Body of pancreas (tissue), 2 donors: ENCODE data around the genes PRPS1, NCBP2L, PSMD10, NXT2, KCNE5 and RTL9.

GRCh38 chrX:106966346-106967037, 33.5 kb downstream of the MORC4 start:
- PRO-cap: no peak
- RAMPAGE, long total RNA, 2 experiments: no peak in any of the 2 experiments

- PRO-cap: no peak
- RAMPAGE, long total RNA, 2 experiments: no peak in any of the 2 experiments
Measured at GRCh38 chrX:107272099-107272646, 65.8 kb downstream of the DNAAF6 start.

GRCh38 chrX:107364198-107364748, 85.2 kb upstream of the FRMPD3 start:
- PRO-cap: no peak
- RAMPAGE, long total RNA, 2 experiments: no peak in any of the 2 experiments

GRCh38 chrX:107627908-107628640, at the start of gene PRPS1:
TSS of gene PRPS1 (plus strand) at chrX:107628510.
- PRO-cap: bidirectional peak, plus-strand start at chrX:107628515, minus-strand start at chrX:107628276
- RAMPAGE, long total RNA, 2 experiments: start-site peak on the plus strand in 2 of 2 experiments, at chrX:107628498-107628517 at its widest, 62 to 103 reads per replicate

DNA sequence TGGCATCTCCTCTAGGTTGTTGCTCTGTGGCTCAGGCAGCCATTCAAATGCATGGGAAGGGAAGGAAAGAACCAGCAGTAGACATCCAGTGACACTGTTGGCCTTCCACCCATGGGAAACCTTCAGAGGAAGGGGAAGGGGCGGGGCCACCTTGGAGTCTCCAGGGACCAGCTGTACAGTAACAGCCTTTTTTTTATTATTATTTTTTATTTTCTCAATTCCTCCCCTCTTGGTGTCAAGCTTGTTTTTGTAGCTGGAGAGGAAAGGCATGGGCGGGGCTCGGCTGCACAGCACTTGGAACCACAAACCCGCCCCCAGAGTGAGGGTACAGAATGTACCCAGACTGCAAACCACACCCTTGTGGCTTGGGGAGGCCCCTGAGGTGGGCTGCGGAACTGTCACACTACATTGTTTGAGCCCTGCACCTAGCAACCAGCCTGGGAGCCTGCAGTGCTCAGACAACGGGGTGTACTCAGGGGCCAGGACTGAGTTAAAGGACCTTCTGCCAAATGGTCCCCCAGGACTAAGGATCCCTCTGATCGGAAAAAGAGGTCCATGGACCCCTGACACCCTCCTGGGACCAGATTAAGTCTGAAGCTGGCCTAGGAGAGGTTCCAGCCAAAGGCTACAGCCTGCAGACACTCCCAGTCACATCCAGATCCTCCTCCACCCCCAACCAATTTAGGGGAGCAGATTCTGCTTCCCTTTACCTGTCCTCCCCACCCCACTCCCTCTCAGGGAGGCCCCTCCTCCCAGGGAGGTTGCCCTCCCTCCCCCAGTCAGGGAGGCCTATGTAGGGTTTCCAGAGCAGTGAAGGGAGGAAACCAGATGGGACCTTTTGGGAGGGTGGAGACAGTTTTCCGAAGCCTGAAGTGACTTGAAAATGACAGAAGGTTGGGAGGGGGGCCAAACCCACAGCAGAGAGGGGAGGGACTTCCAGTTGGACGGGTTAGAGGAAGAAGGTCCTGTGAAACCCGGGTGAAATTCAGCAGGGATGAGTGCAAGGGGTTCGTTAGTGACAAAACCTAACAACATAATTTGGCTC, 45.9 kb downstream of the PRPS1 start:
- PRO-cap: unidirectional peak, plus-strand start at position 475 of the sequence; bidirectional peak, plus-strand start at position 952 of the sequence, minus-strand start at position 835 of the sequence
- RAMPAGE, long total RNA, 2 experiments: no peak in any of the 2 experiments

DNA sequence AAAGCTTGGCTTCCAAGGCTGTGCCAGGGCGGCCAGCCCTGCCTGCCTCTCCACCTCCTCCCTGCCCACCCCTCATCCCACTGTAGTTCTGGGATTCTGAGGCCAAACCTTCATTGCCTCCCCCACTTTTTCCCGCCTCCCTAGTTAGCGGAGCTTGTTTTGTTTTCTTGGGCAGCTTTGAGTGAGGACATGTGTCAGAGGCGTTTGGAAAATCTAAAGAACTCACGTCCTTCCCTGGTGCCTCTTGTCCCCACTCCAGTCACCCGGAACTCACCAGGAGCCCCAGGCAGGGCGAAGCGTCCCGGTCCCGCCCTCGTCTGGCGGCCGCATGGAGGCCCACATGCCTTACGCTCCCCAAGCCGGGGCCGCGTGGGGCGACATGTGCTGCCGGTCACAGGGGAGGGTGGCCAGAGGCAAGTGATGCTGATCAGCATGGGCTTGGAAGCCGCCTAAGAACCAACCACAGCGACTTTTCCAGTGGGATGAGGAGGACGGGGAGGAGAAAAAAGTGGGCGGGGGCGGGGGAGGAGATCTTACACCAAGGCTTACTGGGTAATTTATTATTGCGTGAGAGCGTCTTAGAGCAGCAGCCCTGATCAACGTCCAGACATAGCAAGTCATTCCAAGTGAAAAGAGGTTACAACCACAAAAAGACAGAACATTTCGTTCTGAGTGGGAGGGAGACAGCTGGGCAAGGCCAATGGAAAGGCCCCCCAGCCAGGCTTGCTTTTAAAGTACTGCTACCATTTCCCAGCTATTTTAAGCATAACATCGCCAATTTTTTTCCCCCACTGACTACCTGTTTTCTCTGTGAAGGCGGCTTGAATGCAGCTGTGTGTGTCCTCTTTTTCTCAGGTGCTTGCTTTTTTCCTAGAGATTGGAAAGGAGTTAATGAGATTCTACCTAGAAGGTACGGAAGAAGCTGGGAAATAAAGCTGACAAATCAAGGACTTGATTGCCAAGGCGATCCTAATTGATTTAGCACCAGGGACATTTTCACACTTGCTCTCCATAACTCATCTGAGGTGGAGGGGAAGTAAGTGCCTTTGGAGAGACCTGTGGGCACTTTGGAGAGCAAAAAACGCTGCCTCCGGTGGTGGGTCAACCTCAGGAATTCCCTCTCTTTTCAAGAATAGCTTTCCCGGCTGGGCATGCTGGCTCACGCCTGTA, 48.6 kb downstream of the PRPS1 start:
- PRO-cap: bidirectional peak, plus-strand start at position 586 of the sequence, minus-strand start at position 319 of the sequence
- RAMPAGE, long total RNA, 2 experiments: start-site peak on the minus strand in 2 of 2 experiments, centred at positions 408 to 454 of the sequence, 17 to 21 reads per replicate

GRCh38 chrX:107712158-107712508, 63.5 kb downstream of the TSC22D3 start:
- PRO-cap: no peak
- RAMPAGE, long total RNA, 2 experiments: no peak in any of the 2 experiments

DNA sequence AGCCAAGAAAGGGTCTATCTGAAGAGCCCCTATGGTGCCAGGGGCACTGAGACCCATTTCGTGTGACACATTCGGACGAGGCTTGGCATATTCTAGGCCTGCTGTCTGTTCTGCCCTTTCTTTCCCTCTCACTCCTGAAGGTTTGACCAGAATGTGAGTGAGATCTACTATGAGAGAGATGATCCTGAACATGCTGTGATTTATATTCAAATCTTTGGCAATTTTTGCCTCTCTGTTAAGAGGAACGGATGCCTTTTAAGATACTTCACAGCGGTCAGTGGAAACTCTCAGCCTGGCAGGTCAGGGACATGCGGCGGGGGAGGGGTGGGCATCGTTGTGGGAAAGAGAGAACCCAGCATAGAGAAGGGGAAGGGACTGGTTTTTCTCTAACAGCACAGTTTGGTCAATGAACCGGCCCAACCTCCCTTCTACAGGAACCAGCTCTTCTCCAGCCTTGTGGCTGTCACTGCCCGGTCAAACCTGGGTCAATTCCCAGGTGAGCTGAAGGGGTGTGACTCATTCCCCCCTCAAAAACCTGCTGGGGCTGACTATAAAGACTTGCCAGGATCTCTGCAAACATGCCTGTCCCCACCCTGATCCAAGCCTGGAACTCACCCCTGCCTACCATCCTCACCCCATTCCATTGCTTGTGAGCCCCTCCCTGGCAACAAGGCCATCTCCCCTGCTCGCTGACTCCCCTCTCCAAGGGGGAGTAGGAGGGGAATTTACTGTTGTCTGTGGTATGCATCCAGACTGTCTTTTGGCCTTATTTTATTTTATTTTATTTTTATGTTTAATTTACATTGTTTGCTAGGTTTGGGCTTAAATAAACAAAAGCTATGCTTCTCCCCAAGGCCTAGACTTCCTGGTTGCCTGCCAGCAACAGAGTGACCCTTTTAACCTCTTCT, 49.8 kb downstream of the TSC22D3 start:
- PRO-cap: no peak
- RAMPAGE, long total RNA, 2 experiments: no peak in any of the 2 experiments

- PRO-cap: no peak
- RAMPAGE, long total RNA, 2 experiments: no peak in any of the 2 experiments
Measured at GRCh38 chrX:107777642-107777956, at the start of gene NCBP2L. TSS of gene NCBP2L (plus strand) at chrX:107777733.

DNA sequence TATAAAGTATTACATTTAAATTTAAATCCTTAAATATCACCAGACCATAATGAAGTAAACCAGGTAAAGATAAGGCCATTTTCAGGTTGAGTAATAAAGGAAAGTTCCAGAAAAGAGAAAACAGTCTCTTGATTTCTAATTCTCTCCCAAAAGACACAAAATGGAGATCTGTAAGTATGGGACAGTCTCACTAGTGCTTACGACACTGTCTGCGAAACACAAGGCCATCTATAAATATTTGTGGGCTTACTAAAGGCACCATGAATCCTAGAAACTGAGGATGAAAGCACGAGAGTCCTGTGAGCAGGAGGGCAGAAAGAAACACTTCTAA, 943 bp downstream of the PSMD10 start:
- PRO-cap: no peak
- RAMPAGE, long total RNA, 2 experiments: no peak in any of the 2 experiments

GRCh38 chrX:108090863-108091937, at the start of gene PSMD10:
TSS of gene PSMD10 (minus strand) at chrX:108091542.
- PRO-cap: bidirectional peak, plus-strand start at chrX:108091829, minus-strand start at chrX:108091576
- RAMPAGE, long total RNA, 2 experiments: start-site peak on the plus strand in 2 of 2 experiments, at chrX:108091759-108091818 at its widest, 100 to 131 reads per replicate; start-site peak on the minus strand in 2 of 2 experiments, at chrX:108091534-108091588 at its widest, 26 to 51 reads per replicate

DNA sequence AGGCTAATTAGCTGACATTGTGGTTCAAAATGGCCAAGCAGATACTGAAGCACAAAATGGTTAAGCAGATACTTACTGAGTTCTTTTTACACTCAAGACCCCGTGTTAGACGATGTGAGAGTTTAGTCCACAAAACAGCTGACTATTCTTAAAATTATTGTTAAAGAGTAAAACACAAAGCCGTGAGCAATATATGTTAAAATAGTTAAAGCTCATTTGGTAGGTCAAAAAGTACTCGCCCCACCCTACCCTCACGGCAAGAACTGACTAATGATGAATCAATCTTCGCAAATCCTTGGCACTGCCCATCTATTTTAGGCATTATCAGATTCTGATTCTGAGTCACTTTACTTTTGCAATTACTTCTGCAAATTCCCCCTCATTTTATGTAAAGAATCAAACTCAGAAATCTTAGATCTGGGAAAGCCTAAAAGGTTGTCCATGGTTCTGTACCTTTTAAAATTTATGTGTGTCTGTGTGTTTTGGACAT, 40.3 kb downstream of the COL4A6 start:
- PRO-cap: no peak
- RAMPAGE, long total RNA, 2 experiments: no peak in any of the 2 experiments

DNA sequence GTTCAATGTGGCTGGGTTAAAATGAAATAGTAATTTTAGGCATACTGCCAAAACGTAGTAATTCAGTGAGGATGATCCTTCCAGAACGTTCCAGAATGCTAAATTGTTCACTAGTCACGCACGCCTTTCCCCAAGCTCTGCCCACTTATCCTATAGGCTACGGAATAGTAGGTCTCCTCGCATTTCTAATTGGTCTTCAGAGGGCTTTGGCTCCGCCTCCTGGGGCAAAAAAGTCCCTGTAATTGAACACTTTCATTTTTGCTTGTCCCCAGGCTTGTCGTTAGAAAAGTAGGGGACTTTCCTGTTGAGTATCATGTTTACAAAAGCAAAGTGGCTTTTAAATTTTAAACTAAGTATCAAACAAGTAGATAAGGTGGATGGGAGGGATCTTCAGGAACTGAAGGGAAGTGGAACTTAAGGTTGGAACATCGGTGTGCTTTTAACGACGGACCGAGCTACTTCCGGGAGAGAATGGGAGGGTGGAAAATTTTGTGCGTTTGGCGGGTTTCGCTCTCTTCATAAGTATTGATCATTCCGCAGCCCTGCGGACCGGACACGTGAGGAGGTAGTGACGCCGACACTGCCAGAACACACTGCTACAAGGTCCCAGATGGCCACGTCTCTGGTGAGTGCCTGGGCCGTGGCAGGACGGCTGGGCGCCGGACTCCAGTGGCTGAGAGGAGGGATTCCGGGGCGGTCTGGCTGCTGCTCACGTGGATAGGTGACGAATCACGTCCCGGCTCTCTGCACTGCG, at the start of gene NXT2:
Gene NXT2 (plus strand): TSS at position 448 of the 754 bp plus-strand sequence.
- PRO-cap: bidirectional peak, plus-strand start at position 442 of the sequence, minus-strand start at position 139 of the sequence; bidirectional peak, plus-strand start outside the sequence, minus-strand start at position 671 of the sequence
- RAMPAGE, long total RNA, 2 experiments: start-site peak on the plus strand in 2 of 2 experiments, centred at positions 455 to 457 of the sequence, 9 to 26 reads per replicate

DNA sequence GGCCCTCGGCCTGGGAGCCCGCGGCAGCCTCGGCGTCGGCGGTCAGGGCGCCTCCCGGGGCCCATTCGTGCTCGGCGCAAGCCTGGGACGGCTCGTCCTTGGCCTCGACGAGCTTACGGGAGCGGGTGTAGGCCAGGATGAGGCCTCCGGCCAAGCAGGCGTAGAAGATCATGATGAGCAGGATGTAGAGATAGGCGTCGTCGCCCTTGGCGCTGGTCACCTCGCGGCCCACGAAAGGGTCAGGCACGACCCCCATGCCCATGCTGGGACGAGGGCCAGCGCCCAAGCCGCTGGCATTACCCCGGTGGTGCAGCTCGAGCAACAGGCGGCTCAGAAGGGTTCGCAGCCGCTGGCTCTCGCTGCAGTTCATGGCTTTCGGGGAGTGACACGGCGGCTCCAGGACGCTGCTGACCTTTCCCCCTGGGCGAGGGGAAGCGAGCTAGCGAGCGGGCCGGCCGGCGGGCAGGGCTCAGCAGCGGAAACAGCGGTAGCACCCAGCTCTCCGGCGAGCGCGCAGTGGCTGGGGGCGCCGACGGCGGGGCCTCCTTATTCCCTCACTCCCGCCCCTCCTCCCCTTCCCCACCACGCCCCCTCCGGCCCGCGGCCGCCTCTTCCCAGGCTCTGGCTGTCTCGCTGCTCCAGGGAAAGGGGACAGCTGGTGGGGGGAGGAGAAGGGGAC, at the start of gene KCNE5:
Gene KCNE5 (minus strand): TSS at position 522 of the 679 bp plus-strand sequence.
- PRO-cap: no peak
- RAMPAGE, long total RNA, 2 experiments: no peak in any of the 2 experiments

DNA sequence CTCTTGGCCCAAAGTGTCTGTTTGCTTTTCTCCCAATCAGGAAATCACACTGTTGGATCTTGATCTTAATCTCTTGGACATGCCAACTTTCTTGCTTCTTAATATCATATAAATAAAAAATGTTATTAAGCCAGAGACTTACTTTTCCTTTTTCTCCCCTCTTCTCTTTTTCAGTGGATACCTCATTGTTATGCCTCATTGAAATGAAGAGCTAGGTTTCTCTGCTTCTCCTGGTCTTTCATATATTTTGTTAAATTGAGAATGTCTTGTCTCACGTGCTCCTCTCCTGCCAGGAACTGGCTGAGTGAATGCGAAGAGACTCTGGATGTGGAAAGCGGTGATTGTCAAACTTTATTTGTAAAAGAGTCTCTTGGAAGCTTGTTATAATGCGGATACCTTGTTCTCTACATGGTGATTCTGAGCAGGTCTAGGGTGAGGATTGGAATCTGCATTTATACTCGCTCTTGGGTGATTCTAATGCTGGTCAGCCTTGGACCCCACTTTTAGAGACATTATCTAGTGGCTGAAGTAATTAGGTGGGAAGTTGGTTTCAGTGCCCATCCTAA, 7.3 kb downstream of the TMEM164 start:
- PRO-cap: no peak
- RAMPAGE, long total RNA, 2 experiments: no peak in any of the 2 experiments

- PRO-cap: no peak
- RAMPAGE, long total RNA, 2 experiments: no peak in any of the 2 experiments
Measured at GRCh38 chrX:110022855-110023179, 19.9 kb downstream of the TMEM164 start.

DNA sequence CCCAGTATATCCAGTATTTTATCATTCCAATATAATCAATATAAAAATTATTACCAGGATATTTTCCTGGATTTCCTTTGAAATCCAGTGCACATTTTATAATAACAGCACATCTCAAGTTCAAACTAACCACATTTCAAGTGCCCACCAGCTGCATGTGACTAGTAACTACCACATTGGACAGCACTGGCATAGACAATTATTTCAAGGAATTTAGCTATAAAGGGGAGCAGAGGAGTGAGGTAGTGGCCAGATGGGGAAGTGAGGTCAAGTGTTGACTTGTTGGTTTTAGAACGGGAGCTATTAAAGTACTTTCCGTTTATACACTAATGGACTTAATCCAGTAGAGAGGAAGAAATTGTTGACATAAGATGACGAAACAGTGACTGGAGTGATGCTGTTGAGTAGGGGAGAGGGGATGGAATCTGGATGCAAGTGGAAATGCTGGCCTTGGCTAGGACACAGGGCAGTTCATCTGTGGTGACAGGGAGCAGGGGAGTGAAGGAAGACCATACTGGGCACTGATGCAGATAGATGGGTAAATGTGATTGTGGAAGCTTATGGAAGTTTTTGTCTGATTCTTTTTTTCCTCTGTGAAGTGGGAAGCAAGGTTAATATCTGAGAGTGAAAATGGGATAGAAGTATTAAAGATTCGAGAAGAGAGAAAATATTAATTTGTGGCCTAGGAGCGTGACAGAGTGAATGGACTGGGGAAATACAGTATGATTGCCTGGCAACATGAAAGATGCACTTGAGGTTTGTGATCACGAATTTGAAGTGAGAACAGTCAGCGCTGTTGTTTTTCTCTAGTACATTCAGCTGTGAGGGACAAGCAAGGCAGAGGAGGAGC, 154.3 kb downstream of the AMMECR1 start:
- PRO-cap: no peak
- RAMPAGE, long total RNA, 2 experiments: no peak in any of the 2 experiments

DNA sequence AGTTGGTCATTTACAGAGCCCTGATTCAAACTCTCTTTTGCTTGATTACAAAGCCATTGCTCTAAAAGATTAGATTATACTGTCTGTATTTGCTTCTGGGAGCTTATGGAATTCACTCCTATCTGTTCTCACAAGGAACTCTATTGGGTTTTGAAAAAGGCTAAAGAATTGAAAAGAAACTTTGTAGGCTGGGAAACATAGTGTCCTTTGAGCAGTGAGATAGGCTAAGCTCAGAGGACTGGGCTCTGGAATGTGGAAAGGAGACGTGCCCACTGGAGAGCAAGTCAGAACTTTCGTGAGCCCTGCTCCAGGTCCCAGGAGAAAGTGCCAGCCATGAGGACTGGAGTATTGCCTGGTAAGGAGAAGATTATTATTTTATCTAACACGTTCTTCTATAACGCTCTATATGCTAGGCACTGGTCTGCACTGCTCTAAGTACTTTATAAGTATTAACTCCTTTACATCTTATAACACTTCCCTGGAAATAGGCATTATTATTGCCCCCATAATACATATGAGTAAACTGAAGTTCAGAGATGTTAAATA, at the start of gene RTL9:
Gene RTL9 (plus strand): TSS at position 287 of the 546 bp plus-strand sequence.
- PRO-cap: no peak
- RAMPAGE, long total RNA, 2 experiments: no peak in any of the 2 experiments

DNA sequence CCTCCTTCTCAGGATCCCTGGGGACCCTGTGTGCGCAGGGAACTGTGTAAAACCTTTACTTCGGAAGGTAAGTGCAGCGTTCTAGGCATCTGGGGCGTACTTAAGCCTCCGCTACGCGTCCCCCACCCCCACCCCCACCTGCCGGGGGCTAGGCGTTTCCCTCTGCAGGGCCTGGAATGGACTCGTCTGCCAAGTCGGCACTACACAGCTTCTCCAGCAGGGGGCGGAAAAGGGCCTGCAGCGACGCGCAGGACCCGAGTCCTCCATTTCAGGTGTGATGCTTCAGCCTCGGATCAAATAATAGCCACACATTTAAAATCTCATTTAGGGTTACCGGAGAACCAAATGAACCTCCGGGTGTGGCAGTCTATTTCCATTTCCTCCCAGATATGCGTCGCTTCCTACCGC, 2.8 kb downstream of the PAK3 start:
- PRO-cap: no peak
- RAMPAGE, long total RNA, 2 experiments: start-site peak on the plus strand in 1 of 2 experiments, centred at positions 174 to 333 of the sequence, 12 to 16 reads per replicate

- PRO-cap: no peak
- RAMPAGE, long total RNA, 2 experiments: no peak in any of the 2 experiments
Measured at GRCh38 chrX:111809451-111809788, 66.6 kb upstream of the TRPC5OS start.